Bronchus (tissue), 1 donor: ENCODE measurements around the genes SPRTN and SIPA1L2.

DNA sequence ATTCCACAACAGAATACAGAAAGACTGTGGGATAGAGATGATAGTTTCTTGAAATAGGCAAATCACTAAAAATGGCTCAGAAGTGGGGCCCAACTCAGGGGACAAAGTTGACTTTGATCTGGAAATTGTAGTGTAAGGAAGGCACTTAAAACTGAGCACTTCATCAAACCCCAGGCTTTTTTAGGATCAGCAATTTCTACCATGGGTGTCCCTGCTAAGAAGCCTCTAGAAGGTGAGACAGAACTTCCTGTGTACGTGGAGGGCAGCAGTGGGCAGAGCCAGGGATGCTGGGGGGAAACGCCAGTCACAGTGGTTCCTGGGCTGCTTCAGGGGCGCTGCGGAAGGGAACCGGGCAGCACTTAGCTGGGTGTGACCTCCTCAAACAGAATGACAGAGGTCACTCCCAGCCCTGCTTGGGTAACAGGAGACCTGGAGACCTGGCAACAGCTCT lies 20.6 kb downstream of the C1orf198 start:
- PRO-cap = no peak

DNA sequence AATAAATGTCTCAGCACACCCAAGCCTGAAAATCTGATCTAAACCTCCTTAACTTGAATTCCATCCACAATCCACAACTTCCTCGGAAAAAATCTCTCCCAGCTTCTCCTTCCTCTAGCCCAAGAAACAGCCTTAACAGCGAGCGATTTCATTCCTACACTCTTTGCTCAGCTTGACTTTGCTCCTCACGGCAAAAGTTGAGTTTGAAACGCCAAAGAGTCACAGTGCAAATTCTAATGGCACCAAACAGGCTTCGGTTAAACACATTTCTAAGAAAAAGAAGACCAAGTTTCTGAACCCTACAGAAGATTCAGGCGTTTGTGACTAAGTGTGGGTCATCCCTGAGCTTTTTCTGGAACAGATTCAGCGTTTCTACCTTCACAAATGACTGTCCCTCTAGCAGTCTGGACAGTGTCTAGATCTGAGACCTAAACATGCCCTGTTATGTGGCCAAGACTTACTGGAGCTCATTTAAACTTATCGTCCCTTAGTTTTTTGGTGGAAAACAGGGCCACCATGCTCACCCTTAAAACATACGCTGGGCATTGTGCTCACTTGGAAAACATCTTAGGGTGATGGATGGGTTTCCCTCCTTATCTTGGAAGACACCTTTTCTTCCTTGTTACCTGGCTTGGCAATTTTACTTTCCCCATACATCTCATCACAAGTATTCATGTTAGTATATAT lies 1.2 kb downstream of the C1orf198 start:
- PRO-cap = no peak

DNA sequence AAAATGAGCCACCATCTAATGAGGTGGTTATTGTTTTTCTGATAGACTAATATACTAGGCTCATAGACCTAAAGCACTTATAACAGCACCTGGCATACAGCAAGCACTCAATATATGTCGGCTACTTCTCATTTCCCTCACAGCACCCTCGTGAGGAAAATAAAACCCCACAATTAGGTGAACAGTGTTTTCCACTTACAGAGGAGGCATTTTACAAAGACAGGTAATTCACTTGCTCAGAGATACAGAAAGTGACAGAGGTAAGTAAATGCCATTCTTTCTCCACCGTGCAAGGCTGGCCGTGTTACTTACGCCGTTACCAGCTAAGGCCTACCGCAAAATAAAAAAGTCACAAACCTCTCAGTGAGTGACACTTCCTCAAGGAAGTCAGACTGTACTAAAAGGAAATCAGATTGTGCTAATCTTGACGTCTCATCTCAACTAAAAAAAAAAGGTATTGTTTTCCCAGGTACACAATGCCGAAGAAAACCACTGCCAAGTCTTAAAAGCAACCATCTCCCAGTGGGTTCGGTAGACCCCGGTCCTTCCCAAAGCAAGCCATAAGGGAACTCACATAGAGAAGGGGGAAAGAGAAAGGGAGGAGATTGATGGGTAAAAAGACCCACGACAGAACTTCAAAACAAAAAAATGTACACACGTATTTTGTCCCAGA lies 1.4 kb downstream of the TTC13 start:
- PRO-cap = no peak

GRCh38 chr1:230999712-231000764 lies 21.1 kb downstream of the ARV1 start:
- PRO-cap = no peak

- PRO-cap = bidirectional peak, plus-strand start at chr1:231020494, minus-strand start at chr1:231020350
Measured at GRCh38 chr1:231020266-231020940, 19.7 kb downstream of the FAM89A start.

DNA sequence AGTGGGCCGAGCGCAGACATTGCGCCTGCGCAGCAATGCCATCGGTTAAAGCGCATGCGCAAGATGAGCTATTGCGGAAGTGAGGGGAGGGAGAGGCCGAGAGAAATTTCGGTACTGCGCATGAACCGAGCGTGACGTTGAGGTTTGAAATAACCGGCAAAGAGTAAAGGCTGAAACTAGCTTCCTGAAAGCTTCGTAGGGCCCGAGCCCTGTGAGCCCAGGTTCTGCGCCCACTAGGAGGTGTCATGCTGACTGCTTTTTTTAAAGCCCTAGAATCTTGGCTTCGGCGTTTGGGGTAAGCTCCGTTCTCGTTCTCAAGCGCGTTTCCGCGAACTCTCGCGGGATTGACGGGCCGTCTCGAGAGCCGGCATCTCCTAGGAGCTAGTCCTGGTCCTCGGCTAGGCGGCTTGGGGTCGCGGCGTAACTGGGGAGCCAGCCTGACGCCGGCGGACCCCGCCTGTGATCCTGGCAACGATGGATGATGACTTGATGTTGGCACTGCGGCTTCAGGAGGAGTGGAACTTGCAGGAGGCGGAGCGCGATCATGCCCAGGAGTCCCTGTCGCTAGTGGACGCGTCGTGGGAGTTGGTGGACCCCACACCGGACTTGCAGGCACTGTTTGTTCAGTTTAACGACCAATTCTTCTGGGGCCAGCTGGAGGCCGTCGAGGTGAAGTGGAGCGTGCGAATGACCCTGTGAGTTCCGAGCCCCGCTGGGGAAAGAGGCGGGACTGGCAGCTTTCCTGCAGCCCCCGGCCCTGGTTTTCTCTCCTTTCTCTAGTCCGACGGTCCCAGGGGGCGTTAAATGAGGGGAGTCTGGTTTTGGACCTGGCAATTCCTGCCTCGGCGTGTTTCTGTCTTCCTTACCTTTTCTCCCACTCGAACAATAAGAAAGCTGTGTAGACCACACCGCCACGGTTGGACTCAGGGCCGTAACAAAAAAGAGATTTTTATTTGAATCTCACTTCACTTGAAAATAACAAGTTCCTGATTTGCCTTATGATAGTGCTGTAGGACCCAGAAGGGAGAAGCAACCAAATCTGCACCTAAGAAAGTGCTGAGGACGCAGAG lies at the start of gene SPRTN:
Gene SPRTN, plus strand, starts transcription at position 384 of the 1,070 bp plus-strand sequence.
- PRO-cap = bidirectional peak, plus-strand start at position 71 of the sequence, minus-strand start outside the sequence; unidirectional peak, plus-strand start at position 384 of the sequence

DNA sequence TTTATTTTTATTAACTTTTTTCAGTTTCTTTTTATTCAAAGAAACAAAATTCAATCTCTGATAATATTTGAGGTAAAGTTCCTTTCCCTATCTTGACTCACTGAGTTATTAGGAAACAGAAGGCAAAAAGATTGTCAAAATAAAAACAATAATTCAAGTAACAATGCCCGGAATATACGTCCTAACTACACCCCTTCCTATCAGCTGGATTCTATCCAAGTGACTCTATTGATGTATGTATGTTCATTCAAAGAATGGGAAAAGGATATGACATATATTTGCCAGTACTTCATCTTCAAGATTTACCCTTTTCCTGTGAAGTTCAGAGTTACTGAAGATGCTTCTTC lies 13.7 kb downstream of the SPRTN start:
- PRO-cap = no peak

DNA sequence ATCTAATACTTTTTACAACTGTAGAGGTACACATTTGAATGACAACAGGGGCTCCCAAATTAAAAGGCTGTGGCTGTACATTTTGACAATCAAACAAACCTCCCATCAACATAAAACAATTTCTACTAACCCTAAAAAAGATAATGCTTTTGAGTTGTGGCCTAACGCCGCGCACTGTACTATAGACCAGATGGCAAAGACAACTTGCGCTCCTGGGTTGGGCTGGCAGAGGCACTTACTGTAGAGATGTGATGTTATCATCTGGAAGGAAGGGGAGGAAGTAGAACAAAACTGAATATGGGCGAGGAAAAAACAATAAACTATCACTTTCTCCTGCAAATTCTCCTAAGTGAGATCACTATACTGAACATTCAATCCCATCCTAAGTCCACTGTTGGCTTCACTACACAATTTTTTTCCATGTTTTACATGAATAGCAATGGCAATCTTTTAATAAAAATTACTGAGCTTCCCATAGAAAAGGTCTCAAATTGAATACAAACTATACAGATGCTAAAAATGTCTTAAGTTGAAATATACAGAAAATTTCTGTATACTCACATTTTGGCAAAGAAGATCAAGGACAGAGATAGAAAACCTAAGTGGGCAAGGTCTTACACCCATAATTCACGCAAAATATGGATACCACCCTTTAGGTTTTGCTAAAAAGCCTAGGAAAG lies 26.2 kb downstream of the SPRTN start:
- PRO-cap = no peak

DNA sequence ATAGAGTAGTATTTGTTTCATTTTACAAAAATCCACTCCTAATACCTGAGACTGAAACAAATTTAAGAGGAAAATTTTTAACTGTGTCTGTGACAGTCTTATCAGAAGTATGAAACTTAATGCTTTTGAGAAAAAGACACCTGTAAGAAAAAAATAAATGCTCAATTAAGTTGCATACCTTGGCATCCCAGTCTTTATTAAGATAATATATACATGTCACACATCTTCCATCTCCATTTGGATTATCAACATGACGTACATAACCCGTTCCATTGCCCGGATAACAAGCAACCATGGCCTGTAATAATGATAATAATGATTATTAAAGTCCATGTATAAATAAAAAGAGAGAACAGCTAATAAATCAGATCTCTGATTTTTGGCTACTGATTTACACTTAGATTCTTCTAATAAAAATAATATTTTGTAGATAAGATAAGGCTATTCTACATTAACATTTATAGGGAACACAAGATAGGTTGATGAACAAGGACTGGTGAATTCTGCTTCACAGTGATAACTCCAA lies 35.8 kb downstream of the SPRTN start:
- PRO-cap = no peak

DNA sequence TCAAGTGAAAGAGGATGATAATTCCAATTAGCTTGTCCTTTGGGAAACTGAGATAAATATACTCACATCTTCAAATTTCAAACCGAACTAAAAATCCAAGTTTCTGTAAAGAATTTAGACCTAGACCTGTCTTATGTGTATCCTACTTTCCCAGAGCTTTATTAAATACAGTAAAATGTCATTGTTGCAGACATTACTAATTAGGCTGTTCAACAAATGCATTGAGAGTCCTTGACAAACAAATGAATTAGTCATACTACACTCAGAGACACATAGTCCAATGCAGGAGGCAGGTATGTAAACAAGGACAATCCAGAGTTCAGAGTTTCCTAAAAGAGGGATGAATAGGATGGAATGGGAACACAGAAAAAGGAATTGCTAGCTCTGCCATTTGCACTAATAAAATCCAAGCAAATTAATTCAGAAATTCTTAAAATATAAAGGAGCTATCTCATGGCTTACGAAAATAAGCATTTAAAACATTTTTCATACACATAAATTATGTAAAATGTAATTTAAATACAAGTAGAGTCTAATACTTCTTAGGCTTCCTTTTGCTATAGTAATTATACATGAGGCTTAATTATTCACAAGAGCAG lies 1.6 kb upstream of the EGLN1 start:
- PRO-cap = no peak

- PRO-cap = unidirectional peak, plus-strand start at chr1:231778299
Measured at GRCh38 chr1:231777799-231778711, 151.5 kb downstream of the DISC1 start.

DNA sequence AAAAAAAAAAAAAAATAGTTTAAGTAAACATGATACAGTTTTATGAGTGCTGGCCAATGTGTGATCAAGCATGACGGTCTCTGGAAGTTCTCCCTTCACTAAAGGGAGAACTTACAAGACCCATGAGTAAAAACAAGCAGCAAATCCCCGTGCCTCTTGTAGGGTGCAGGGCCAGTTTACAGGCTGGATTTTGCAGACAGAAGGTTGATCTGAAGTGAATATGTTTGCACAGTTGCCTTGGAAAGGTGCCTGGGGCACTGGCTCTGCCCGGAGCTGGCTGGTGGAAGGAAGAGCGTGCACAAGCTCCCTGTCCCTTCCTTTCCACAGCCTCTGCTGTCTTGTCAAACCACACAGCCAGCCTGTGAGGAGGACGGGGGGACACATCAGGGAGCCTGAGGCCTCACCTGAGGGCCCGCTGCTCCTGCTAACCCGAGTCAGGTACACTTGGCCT lies 251.7 kb downstream of the SIPA1L2 start:
- PRO-cap = unidirectional peak, plus-strand start at position 257 of the sequence

GRCh38 chr1:232492926-232493950 lies 136.7 kb downstream of the SIPA1L2 start:
- PRO-cap = no peak

- PRO-cap = no peak
Measured at GRCh38 chr1:232628036-232628481, 1.9 kb downstream of the SIPA1L2 start.

DNA sequence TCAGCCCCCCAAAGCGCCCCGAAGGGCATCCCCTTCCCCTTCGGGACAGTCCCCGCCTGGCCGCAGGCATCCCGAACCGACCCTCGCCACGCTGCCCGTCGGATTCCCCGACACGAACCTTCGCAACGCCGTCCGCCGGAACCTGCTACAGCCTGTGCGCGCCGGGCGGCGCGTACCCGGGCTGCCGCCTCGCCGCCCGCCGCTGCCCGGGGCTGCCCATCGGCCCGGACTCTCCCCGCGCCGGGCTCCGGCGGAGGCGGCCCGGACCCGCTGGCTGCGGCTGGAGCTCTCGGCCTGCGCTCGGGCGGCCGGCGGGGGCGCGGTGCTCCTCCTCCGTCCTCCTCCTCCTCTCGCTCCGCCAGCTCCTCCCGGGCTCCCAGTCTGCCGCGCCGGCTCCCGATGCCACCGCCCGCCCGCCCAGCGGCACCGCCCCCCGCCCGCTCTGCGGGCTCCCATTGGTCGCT lies at the start of gene SIPA1L2:
Gene SIPA1L2, minus strand, starts transcription at position 383 of the 464 bp plus-strand sequence.
- PRO-cap = bidirectional peak, plus-strand start outside the sequence, minus-strand start at position 376 of the sequence

DNA sequence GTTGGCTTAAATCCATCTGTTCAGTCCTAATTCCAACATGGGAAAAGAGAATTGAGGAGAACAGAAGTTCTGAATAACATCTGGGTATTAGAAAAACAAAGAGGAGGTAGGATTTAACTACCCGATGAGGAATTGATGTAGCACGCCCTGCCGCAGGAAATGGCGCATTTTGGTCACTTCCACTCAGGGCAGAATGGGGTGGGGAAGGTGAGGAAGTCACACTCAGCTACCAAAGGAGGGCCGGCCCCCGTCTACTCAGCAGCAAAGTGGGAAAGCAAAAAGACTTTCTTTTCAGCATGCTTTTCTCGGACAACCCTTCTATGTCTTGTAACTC lies 60.3 kb upstream of the SIPA1L2 start:
- PRO-cap = no peak

GRCh38 chr1:233382289-233382984 lies 54.9 kb downstream of the MAP3K21 start:
- PRO-cap = no peak

- PRO-cap = unidirectional peak, plus-strand start at chr1:233636345
Measured at GRCh38 chr1:233635899-233636759, 22.2 kb downstream of the KCNK1 start.

DNA sequence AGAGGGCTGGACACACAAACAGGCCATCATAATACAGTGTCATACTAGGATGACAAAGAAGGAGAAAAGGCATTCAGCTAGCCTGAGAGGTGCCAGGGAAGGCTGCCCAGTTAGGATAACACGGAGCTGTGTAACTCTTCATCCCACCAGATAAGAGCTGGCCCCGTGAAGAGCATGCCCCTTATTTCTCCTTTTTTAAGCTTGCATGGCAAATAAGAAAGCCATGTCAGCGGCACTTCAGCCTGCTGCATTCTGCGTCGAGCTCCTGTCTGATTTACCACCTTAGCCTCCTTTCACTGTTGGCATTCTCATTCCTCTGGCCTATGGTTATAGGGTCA lies 109.5 kb downstream of the KCNK1 start:
- PRO-cap = no peak

DNA sequence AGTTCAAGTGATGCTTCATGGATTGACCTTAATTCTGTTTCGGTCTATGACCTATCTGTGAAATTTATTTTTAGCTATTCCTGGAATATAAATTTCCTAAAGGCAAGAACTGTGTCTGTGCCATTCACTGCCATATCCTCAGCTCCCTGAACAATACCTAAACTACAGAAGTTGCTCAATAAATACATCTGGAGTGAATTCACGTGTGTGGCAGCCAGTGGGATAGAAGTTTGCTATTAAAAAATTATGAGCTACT lies 39.5 kb upstream of the TARBP1 start:
- PRO-cap = no peak